Endometrial microvascular endothelial cells (primary cell): ENCODE measurements around a stretch of chr7.

GRCh38 chr7:2071939-2072414 is 160.8 kb downstream of the MAD1L1 start:
- RAMPAGE, long total RNA: no peak

- RAMPAGE, long total RNA: no peak
These were observed 60.5 kb downstream of the MAD1L1 start for GRCh38 chr7:2172219-2172757.

DNA sequence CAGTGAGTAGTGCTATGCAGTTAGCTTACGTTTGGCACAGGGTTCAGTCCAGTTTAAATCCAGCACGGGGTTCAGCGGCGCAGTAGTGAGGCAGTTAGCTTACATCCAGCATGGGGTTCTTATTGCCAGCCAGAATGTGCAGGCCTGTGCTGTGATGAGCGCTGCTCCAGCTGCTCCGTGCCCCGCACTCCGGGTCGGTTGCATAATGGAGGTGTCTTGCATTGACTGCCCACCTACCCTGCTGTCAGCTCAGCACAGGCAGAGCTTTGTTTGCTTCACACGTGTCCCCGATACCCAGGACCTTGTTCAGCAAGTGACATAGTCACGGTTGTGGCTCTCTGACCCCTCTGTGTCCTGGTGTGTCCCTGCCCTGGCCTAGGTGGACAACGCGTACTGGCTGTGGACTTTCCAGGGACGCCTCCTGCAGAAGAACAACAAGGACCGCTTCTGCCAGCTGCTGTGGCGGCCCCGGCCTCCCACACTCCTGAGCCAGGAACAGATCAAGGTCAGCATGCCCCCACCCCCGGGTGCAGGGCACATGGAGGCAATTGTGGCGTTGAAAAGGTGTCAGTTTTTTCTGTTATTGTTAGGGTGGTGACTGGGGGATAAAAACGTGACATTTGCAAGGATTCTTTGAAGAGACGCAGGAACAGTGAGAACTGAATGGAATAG is 22.1 kb downstream of the EIF3B start:
- RAMPAGE, long total RNA: no peak

GRCh38 chr7:2437712-2438554 is 34.5 kb downstream of the CHST12 start:
- RAMPAGE, long total RNA: no peak

- RAMPAGE, long total RNA: no peak
These were observed 17.1 kb upstream of the GRIFIN start for GRCh38 chr7:2493244-2493759.

DNA sequence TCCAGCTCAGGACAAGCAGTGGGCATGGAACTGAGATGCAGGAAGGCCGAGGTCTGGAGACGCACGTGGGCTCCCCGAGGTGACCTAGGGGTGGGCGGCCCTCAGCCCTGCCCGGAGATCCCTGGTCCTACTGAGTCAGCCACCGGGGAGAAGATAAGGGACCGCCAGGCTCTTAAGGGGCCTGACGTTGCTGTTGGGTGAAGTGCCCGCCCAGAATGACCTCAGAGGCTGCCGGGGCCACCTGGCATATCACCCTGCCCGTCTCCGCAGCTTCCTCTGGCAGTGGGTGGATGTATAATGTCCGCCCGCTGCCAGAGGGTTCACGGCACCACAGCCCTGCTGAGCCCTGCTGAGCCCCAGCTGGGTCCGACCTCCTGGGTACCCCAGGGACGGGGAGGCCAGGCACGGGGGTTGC is 8.8 kb upstream of the LFNG start:
- RAMPAGE, long total RNA: no peak

GRCh38 chr7:2519186-2519419 is 471 bp upstream of the LFNG start:
- RAMPAGE, long total RNA: no peak

- RAMPAGE, long total RNA: no peak
These were observed 1.5 kb downstream of the LFNG start for GRCh38 chr7:2521063-2521529.

DNA sequence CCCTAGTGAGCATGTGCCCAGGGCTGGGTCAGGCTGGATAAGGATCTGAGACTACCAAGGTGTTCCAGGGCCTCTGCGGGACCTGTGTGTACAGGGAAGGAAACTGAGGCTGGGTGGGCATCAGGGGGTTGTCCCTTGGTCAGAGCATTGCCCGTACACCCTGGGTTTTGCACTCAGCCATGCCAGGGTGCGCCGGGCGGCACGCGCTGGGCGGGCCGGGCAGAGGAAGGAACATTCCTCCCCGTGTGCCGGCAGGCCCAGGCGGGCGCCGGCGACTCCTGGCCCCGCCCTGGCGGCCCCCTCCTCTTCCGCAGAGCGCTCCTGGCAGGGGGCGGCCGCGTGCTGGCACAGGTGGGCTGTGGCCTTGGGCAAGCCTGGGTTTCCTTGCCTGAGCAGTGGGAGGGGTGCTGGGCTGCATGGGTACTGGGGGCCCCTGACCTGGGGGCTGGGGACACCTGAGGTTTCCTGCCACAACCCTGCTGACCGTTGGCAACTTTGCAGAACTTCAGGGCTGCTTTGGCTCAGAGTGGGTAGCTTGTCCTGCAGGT is 3.9 kb downstream of the LFNG start:
- RAMPAGE, long total RNA: no peak

DNA sequence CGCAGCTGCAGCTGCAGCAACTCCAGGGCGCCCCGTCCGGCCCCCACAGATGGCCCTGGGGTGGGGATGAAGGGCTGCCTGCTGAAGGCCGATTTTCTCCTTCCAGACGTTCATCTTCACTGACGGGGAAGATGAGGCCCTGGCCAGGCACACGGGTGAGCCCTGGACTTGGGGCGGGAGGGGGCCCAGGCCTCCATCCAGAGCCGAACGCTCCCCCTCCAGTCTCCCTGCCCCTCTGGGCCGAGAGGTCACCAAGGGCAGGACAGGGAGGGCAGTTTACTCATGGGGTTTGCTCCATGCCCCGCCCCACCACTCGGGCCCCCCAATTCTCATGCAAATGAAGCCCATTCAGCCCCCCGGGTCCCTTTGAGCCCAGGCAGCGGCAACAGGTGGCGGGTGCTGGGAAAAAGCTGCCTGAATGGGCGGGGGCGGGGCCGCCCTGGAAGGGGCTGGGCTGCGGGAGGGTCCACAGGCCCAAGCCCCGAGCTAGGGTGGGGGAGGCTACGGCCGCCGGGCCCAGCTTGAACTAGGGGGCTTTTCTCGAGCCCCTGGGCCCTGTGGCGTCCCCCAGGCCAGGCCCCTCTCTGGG is 5.1 kb downstream of the LFNG start:
- RAMPAGE, long total RNA: no peak

DNA sequence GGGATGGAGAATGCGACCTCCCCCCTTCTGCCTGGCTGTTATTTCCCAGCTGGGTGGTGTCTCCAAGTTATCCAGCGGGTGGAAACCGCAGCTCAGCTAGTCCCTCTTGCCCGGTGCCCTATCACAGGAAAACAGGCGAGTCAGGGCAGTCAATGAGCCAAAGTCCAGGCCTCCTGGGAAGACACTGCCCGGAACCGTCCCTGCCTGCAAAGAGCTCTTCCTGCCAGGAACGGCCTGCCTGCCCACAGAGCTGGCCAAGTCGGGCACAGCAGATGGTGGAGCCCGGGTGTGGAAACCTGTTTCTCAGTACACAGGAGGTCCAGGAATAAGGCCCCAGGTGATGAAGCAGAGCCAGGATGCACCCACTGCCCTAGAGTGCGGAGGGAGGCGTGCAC is 1.6 kb upstream of the TTYH3 start:
- RAMPAGE, long total RNA: no peak

GRCh38 chr7:2646697-2647415 is 15.1 kb downstream of the TTYH3 start:
- RAMPAGE, long total RNA: no peak

DNA sequence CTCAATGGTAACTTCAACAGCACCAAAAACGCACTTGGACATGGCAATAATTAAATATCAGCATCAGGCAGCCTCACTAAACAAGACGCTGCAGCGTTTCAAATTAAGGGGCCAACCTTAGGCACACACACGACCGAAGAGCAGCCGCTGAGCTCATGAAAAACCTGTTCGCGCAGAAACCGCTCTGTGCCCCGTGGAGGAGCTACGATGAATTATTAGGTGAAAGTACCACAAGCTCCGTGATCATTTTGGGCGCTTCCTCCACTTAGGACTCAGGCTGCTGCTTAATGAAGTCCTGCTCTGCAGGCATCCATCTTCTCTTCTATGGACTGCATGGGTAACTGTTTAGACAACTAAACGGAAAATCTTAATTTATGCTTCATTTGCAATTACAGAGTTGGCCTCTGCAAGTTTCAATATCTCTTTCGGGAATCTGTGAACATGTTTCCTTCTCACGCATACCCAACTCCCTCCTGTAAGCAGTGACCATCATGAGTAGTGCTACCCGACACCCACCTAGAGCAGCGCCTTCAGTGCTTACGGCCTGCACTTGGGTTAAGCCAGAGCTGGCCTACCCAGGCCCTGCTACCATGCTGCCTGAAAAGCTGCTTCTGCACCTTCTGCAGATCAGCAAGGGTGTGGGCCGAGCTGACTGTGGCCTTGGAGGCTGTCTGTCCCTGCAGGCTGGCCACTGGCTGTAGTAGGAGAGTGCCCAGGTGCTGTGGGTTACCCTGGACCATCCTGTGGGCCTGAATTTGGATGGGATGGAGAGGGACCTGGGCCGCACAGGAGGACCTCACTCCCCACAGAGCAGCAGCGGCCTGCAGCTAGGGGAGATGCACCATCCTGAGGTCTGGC is 36.1 kb downstream of the GNA12 start:
- RAMPAGE, long total RNA: no peak

GRCh38 chr7:3117876-3118286 is 74.2 kb upstream of the CARD11 start:
- RAMPAGE, long total RNA: no peak

GRCh38 chr7:3197661-3198273 is 103.3 kb upstream of the SDK1 start:
- RAMPAGE, long total RNA: no peak

DNA sequence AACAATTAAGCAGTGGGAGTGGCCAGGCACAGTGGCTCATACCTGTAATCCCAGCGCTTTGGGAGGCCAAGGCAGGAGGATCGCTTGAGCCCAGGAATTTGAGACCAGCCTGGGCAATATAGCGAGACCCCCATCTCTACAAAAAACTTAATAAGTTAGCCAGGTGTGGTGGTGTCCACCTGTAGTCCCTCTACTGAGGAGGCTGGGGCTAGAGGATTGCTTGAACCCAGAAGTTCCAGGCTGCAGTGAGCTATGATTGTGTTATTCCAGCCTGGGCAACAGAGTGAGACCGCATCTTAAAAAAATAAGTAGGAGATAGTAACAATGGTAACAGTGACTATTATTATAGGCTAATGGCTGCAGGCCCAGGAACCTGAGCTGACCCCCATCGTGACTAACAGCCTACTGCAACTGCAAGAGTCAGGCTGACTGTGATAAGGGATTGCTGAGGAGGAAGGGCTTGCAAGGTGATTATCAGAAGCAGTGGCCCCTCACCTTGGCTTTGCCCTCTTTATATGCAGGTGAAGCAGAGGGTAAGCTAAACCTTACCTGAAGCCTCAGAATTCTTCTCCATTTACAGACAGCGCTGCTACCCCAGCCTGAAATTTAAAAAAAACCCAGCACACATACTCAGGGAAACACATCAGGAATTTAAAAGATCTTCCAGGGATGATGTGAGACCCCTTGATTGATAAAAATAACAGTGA is 84.0 kb upstream of the SDK1 start:
- RAMPAGE, long total RNA: no peak

DNA sequence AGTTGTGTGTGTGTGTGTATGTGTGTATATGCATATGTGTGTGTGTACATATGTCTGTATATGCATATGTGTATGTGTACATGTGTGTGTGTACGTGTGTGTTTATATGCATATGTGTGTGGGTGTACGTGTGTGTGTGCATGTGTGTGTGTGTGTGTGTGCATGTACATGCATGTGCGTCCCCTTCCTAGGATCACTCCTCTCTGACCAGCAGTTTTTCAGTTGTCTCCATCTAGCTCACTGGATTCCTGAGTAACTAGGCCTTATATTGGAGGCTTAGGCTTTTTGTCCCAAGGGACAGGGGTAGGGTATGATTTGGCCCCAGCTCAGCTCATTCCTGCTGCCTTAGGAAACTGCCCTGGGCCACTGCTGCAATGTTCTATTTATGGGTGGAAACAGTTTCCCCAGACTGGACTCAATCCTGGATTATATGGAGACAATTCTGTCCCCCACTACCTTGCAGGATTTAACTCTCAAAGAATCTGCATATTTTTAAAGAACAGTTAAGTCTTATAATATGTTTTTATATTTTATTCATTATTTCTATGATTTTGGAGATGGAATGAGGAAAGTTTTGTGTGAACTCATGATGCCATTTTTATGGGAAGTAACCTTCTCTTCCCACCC is 68.8 kb upstream of the SDK1 start:
- RAMPAGE, long total RNA: no peak

- RAMPAGE, long total RNA: no peak
These were observed 56.0 kb upstream of the SDK1 start for GRCh38 chr7:3245023-3245466.

DNA sequence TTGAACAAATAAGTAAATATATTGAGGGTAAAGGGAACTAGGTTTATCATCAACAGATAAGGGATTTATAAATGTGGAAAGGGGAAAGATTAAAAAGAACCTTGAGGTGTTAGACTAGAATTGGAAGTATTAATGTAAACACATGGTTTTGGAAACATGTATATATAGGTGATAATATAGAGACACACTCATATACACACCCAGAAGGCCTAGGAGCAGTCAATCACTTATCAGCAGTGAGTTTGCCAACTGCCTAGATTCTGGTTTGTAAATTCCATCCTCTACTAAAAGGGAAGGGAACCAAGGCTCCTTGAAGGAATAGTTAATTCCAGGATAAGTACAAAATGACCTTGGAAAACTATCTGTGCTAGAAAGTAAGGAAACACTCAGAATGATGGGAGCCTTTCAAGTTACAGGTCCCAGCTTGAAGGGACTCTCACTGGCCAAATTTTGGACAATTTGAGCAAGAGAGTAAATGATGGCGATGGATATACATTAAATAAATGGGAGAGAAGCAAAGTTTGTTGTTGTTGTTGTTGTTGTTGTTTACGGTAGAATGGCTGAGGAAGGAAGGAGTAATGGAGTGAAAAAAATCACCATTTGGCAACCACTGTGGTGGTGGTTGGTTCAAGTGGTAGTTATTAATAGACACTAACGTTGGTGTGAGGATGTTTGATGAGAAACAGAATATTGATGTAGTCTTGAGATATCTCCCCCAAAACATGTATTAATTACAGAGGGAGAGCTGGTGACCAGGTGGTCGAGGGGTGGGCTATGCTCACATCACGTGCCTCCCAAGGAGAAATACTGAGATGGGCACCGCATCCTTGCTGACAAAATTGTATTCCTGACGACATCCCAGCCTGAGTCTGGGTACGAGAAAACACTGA is 228.2 kb downstream of the SDK1 start:
- RAMPAGE, long total RNA: no peak

DNA sequence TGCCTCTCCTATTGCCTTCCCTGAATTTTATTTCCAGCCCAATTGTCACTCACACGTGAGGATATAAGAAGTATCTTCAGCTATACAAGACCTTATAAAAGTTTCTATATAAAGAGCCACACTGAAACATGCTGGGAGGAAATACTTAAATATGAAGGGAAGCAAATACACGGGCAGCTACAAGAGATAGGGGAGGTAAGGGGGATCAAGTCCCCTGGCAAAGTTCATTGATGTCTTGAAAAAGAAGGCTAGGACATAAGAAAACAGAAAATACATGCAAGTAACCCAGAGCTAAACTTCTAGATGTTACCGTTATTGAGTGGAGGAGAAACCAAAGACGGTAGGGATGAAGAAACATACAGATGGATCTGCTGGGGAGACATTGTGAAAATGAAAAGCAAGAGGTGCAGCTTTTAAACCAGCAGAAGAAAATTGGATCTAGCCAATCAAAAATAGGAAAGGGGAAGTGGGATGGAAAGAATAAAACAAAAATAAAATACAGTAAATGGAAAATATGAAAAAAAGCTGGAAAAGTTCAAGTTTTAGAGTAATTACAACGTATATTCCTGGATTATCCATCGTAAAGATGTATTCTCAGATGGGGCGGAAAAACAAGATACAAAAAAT is 261.8 kb downstream of the SDK1 start:
- RAMPAGE, long total RNA: no peak